Measurements from ENCODE around the genes ERGIC2 and DENND5B.

DNA sequence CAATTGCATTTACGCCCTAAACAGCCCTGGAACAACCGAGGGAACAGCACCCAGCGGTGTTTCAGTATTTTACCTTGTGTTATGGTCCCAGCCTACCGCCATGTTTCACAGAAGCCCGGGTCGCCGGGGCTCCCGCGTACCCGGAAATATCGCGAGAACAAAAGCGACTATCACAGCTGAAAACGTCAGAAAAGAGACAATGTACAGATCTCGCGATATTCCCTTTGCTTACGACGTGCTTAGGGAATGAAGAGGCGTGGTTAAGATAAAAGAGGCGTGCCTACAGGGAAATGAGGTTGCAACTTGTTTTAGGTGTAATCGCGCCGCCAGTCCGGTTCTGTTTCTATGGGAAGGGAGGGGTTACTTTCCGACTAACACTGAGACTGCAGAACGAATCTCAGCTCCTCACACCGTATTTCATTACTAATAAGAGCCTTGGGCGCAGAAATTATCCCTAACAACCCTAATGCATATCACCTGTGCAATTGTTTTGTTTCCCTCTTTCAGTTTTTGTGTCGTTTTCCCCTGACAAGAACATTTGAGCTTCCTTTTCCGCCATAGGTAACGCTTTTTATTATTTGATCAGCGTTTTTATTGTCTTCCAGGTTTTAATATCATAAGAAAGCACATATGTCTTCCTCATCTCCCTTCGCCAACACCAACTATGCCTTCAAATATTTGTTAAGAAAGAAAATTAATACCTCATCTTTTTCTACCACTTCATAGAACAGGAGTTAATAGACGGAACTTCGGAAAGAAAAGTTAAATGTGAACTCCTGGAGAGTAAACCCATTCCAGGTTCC lies at the start of gene ERGIC2:
Gene ERGIC2 (minus strand): TSS at position 131 of the 803 bp plus-strand sequence.
- RRBS, result no CpG with 5 or more reads among the region's 35 CpGs

DNA sequence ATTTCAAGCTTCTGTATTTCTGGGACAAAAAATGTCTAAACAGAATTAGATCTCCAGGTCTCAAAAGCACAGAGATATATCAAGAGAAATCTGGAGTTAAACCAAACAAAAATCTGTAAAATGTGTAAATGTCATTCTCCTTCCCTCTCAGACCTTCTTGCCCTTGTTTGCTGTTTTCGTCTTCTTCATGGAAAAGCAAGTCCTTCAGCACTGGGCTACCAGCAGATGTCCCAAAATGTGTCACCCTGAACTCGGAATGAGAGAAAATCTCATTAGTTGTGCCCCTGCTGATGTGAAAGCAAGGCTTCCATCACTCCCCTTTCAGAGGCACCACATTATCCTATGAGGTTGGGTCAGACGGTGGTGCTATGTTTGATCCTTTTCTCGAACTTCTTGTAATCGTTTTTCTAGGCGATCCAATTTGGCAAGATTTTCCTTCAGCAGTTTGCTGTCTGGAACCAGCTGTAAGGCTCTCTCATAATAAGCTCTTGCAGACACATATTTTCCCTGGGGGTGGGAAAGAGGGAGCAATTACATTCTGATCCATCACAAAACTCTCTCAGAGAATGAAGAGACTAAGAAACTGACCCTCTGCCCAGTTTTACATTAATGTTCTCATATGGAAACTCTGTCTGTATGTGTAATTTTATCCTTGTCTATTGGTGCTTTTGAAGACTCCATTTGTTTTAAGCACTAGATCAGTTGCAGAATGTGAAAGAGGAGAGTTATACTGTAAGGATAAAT lies 9.2 kb upstream of the OVCH1 start:
- RRBS, result no CpG with 5 or more reads among the region's 6 CpGs

GRCh38 chr12:29561934-29562710 lies 64.6 kb upstream of the OVCH1 start:
- RRBS, result no CpG with 5 or more reads among the region's 4 CpGs

DNA sequence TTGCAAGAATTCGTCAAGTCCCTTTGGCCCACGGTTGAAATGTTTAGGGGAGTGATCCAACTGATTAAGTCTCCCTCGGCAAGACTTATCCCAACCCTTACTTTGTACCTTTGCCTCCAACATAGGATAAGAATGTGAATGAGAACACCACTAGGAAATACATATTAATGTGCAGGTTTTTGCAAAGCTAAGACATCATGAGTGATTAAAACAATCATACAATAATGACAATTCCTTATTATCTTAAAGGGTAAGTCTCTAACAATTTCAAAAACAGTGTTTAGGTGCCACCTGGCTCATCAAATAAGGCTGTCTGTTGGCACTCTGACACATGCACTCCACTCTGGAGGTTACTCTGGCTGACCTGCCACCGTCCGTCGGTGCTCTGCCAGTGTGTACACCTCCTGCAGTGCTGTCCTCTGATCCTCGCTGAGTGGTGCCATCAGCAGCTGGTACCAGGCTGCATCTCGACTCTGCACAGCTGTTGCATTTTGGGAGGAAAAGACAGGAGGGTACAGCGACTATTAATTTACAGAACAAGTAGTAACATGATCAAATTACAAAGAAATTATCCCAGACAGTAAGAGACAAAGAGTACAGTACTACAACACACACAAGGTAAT lies 64.0 kb downstream of the IPO8 start:
- RRBS, result no CpG with 5 or more reads among the region's 9 CpGs

DNA sequence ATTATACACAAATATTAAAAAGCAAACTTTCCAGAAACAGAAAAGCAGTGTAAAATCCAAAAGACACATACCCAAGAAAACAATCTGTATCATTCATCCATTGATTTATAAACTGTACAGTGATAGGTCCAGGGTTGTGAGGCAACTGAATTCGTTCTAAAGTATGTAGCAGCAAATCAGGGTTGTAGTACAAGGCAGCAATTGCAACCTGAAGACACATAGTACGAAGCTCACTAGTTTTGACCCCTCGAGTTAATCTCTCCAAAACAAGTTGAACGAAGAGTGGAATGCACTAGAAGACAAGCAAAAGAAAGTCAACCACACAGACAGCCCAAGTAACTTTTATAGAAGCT lies 56.2 kb downstream of the IPO8 start:
- RRBS, result no CpG with 5 or more reads among the region's 4 CpGs

- RRBS, result no CpG with 5 or more reads among the region's 7 CpGs
Measured at GRCh38 chr12:30692443-30693228, 3.0 kb downstream of the IPO8 start.

GRCh38 chr12:30860456-30860753 lies 66.1 kb upstream of the TSPAN11 start:
- RRBS, result no CpG with 5 or more reads among the region's 3 CpGs

- RRBS, result no CpG with 5 or more reads among the region's 23 CpGs
Measured at GRCh38 chr12:31103439-31104178, 29.9 kb downstream of the DDX11 start.

GRCh38 chr12:31162925-31163178 lies 89.2 kb downstream of the DDX11 start:
- RRBS, result no CpG with 5 or more reads among the region's 4 CpGs

- RRBS, result no CpG with 5 or more reads among the region's 5 CpGs
Measured at GRCh38 chr12:31355410-31355774, 29.4 kb upstream of the SINHCAF start.

- RRBS, result no CpG with 5 or more reads among the region's 5 CpGs
Measured at GRCh38 chr12:31570861-31571344, 20.0 kb downstream of the DENND5B start.

- RRBS, result 4% methylated on average over 9 of the region's 111 CpGs
Measured at GRCh38 chr12:31590665-31591369, at the start of gene DENND5B. Gene DENND5B (minus strand): TSS chr12:31591136.

DNA sequence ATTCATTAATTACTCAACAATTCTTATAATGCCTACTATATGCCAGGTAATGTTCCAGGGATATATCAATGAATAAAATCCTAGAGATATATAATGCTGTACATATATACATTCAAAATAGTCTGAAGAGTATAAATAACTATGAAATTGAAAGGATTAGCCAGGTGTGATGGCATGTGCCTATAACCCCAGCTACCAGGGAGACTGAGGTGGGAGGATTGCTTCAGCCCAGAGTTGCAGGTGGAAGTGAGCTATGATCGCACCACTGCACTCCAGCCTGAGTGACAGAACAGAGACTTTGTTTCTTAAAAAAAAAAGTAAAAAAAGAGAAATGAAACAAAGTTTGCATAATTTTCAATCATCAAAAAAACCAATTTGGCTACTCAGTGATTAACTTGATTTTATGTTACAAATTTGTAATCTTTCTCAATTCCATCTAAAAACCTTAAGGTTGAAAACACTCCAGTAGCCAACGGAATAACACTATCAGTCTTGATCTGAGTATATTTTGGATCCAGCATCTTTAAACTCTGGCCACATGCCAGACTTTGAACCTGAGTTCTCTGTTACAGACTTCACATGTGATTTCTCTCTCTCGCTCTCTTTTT lies 12.6 kb upstream of the DENND5B start:
- RRBS, result no CpG with 5 or more reads among the region's 3 CpGs

DNA sequence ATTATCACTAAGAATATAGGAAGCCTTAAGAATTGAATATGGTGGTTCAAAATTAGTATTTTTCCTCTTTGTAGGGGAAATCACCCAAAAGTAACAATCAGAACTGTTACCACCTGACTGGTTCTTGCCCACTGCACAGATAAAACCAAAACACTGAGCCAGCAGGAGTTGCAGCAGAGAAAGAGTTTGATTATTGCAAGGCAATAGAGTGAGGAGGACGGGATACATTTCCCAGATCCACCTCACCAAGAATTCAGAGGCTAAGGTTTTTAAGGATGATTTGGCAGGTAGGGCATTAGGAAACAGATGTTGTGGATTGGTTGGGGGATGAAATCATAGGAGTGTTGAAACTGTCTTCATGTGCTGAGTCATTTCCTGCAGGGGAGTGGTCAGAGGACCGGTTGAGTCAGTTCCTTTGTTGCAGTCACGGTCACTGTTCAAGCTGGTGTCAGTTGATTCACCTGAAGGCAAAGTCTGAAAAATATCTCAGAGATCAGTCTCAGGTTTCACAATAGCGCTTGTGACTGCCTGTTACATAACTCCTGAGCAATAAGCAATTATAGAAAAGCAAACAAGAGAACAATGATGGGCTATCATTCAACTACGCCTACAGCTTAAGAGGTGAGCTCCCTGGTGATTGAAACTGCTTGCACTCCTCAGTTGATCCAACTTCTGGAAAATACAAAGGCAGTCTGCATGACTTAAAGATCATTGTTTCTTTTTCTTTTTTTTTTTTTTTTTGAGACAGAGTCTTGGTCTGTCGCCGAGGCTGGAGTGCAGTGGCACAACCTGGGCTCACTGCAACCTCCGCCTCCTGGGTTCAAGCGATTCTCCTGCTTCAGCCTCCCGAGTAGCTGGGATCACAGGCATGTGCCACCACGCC lies 20.4 kb upstream of the AMN1 start:
- RRBS, result no CpG with 5 or more reads among the region's 11 CpGs

DNA sequence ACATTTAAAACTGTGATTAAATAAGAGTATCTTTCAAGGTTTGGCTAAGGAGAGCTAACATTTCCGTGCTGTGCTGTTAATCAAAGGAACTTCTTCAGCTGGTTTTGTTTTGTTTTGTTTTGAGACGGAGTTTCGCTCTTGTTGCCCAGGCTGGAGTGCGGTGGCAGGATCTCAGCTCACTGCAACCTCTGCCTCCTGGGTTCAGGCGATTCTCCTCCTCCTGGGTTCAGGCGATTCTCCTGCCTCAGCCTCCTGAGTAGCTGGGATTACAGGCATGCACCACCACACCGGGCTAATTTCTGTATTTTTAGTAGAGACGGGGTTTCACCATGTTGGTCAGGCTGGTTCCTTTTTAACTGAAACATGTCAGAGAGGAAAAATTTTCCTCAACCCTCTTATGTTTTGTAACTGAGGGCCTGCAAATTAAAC lies 30.6 kb upstream of the RESF1 start:
- RRBS, result no CpG with 5 or more reads among the region's 8 CpGs

- RRBS, result no CpG with 5 or more reads among the region's 13 CpGs
Measured at GRCh38 chr12:31985183-31986165, 26.3 kb downstream of the RESF1 start.

DNA sequence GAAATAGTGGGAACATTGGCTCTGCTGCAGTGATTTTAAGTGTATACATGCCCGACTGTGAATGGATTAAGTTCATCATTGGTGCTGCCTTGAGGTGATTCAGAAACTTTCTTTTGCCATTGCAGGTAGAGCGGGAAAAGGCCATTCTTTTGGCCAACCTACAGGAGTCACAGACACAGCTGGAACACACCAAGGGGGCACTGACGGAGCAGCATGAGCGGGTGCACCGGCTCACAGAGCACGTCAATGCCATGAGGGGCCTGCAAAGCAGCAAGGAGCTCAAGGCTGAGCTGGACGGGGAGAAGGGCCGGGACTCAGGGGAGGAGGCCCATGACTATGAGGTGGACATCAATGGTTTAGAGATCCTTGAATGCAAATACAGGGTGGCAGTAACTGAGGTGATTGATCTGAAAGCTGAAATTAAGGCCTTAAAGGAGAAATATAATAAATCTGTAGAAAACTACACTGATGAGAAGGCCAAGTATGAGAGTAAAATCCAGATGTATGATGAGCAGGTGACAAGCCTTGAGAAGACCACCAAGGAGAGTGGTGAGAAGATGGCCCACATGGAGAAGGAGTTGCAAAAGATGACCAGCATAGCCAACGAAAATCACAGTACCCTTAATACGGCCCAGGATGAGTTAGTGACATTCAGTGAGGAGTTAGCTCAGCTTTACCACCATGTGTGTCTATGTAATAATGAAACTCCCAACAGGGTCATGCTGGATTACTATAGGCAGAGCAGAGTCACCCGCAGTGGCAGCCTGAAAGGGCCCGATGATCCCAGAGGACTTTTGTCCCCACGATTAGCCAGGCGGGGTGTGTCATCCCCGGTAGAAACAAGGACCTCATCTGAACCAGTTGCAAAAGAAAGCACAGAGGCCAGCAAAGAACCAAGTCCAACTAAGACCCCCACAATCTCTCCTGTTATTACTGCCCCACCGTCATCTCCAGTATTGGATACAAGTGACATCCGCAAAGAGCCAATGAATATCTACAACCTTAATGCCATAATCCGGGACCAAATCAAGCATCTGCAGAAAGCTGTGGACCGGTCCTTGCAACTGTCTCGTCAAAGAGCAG lies 71.7 kb upstream of the FGD4 start:
- RRBS, result 96% methylated on average over 4 of the region's 20 CpGs

GRCh38 chr12:32586191-32586782 lies 92.8 kb upstream of the DNM1L start:
- RRBS, result no CpG with 5 or more reads among the region's 2 CpGs

DNA sequence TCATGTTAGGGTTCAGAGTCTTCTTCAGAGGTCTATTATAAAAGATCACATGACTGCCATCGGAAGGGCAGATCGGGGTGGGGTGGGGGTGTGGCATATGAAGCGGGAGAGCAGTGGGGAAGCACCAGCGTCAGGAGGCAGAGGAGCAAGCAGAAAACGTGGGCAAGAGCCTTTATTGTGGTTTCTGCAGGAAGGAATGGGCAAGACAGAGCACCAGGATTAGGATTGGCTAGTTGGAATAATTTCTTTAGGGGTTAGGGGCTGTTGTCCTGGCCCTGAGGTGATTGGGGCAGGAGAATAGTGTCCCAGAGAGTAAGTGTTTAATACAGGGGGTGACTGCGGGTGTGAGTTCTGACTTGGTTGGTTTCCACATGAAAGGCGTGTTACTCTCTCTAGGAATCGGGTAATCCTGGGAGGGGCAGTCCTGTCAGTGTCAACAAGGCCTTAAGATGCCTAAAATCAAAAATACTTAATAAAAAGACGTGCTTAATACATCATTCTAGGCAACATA lies 63.5 kb upstream of the DNM1L start:
- RRBS, result no CpG with 5 or more reads among the region's 9 CpGs

GRCh38 chr12:34022871-34023302 lies 591 bp downstream of the ALG10 start:
- RRBS, result no CpG with 5 or more reads among the region's 4 CpGs